Mononuclear cell (primary cell): ENCODE measurements around the gene FLRT3.

DNA sequence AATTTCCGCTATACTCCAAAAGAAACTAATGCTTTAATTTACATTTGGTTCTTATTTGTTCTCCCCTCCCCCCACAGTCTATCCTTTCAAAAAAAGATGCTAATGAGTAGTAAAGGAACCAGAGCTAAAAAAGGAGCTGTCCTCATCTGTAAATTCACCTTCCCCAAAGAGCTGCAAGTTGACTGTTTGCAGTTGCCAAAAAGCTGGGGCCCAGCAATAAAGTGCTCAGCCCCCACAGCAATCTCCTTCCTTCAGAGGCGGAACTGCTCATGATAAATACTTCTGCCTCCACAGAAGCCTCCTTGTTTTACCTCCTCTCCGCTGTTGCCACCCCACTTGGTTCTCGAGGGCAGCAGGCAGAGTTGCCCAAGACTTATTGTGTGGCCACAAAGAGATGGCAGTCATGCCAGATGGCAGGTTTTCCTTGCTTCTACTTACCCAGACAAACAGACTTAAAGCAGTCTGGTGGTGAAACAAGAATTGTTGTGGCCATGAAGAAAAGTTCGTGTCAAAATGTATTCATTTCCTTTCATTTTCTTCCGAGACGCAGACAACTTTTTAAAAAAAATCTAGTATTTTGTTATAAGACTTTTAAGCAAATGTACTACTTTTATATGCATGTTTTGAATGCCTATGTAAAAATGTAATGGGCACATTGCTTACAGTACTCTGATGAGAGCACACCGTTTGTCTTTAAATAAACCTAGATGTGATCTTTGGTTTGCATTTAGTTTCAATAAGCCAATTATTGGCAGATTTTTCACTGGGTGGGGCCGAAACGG, 66.4 kb downstream of the SLX4IP start:
- RRBS = no CpG with 5 or more reads among the region's 10 CpGs

GRCh38 chr20:10521103-10521659, 86.1 kb downstream of the SLX4IP start:
- RRBS = no CpG with 5 or more reads among the region's 4 CpGs

DNA sequence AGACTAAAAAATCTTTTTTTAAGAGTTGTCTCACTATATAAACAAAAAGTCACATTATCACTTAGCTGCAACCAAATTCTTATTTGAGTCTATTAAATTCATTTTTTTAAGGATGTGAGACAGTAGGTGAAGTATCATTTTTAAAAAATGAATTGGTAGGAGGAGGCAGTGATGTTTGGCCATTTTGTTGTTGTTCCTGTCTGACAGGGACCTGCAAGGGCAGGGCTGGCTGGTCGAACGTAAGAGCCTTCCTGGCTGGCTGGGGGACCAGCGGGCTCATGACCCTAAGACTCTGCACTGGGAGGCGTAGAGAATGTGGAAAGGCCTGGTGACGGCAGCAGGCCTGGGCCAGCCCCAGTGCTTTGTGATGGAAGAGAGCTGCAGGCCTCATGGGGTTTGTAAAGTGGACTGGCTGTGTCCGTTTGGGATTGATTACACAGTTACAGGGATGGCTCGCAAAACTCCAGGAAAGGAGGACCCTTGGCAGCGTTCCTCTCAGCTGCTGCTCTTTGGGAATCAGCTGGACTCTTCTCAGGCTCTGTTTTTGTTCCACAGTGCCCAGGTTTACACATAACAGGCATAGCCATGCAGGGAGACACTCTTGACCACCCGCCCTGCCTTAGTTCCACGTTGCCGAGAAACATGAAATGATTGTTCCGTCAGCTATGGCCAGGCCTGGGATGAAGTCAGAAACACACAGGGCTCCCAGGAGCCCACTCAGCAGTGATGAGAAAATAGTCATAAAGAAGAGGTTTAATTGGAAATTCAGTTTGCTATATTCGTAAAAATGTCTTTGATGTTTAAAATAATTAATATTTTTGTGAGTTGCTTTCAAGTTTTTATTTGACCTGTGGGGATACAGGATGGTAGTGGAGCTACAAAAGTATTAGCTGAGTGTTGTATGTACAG, 88.9 kb downstream of the SLX4IP start:
- RRBS = no CpG with 5 or more reads among the region's 13 CpGs

GRCh38 chr20:10540460-10541177, 105.5 kb downstream of the SLX4IP start:
- RRBS = no CpG with 5 or more reads among the region's 6 CpGs

DNA sequence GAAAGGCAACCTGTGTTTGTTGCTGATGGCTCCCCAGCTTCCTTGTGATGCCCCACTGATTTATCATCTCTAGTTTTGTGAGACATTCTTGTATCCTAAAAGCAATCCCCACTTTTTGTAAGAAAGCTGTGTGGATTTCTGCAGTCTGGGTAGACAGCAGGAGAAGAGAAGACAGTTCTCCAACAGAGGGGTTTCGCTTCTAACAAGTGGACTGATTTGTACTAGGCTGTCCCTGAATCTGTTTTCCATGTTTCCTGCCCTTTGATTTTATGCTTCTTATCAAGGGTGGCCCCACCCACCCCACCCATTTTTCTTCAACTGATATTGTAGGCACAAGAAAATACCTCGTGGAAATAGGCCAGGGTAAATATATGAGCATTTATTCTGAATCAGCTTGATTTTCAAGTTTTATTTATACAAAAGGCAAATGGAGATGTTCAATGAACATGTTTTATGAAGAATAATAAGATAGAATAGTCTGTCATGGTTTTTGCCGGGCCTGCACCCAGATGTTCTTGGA, 25.7 kb upstream of the JAG1 start:
- RRBS = no CpG with 5 or more reads among the region's 3 CpGs

- RRBS = no CpG with 5 or more reads among the region's 7 CpGs
Observed at GRCh38 chr20:10982266-10982985, 308.6 kb upstream of the JAG1 start.

DNA sequence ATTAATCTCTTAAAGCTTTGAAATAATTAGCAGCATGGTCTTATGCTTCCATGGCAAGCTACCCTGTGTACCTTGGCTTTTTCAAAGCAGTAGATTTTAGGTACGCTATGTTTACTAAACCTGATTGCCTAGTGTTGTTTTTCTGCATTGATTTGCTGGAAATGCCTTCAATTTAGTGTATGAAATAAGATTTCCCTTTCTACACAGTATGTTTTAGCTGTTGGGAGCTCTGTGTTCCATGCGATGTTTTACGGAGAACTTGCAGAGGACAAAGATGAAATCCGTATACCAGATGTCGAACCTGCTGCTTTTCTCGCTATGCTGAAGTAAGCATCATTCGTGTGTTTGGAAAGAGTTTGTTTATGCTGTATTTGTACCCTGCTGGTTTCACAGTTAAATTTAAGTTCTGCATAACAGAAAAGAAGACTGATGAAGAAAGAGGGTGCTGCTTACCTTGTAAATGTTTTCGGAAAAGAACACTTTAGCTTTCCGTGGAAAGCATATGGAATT, 1.9 kb downstream of the BTBD3 start:
- RRBS = no CpG with 5 or more reads among the region's 9 CpGs

DNA sequence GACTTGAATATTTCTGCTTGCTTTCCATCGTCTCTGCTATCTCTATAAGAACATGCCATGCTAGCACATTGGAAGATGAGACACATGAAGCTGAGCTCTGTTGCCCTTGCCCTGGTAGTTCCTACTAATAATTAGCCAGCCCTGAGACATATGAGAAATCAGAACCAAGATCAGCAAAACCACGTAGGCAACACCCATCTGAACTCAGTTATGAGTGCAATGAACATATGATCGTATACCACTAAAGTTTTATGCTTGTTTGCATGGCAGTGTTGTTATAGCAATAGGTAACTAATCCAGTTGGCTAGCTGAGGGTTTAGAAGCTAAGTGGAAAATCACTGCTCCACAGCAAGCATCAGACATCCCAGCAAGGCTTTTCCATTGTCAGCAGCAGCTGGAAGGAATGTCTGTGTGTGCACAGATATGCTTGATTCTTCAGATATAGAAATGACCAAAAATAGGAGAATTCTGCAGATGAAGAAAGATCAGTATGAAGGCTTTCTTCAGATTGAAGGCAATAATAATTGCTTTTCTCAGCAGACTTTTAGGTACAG, 180.8 kb downstream of the BTBD3 start:
- RRBS = no CpG with 5 or more reads among the region's 3 CpGs

GRCh38 chr20:12753328-12753715, 255.4 kb upstream of the SPTLC3 start:
- RRBS = no CpG with 5 or more reads among the region's 3 CpGs

- RRBS = 4% methylated on average over 42 of the region's 89 CpGs
Observed at GRCh38 chr20:13219947-13220988, 806 bp upstream of the ISM1 start.

- RRBS = no CpG with 5 or more reads among the region's 7 CpGs
Observed at GRCh38 chr20:13267119-13267679, 46.1 kb downstream of the ISM1 start.

DNA sequence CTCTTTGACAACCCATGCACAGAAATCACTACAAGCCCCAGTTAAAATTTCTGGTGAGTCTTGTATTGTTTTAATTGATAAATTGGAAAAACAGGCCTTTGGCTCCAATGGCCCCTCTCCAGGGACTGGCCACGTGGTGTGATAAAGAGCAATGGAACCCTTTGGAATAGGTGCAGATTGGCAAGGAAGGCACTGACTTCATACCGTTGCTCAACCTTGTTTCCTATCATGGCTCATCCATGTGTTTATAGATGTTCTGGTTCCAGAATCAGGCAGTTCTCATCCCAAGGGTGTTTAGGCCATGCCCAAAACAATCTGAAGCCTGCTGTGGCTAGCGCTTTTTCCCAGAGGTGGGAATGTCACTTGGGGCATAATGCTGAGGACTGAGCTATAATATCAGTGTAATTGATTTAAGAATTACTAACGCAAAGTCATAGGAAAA, 51.5 kb downstream of the ISM1 start:
- RRBS = no CpG with 5 or more reads among the region's 4 CpGs

- RRBS = no CpG with 5 or more reads among the region's 4 CpGs
Observed at GRCh38 chr20:13424213-13424739, 203.2 kb downstream of the ISM1 start.

DNA sequence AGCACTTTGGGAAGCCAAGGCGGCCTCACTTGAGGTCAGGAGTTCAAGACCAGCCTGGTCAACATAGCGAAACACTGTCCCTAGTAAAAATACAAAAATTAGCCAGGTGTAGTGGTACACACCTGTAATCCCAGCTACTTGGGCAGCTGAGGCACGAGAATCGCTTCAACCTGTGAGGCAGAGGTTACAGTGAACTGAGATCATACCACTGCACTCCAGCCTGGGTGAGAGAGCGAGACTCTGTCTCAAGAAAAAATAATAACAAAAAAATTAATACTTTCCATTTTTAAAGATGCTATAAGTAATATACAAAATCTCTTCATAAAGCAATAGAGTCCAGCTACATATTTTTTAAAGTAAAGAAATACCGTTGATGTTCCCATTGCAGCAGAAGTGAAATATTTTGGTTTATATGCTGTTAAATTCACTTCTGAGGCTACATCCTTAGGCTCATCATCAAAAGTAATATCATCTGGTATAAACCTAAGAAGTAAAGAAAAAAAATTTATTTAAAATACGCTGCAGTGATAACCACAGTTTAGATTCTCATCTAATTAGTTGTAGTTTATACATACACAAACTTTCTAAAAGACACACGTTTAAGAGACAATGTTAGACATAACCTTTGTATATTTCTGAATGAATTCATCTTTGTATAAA, 15.1 kb downstream of the ESF1 start:
- RRBS = no CpG with 5 or more reads among the region's 8 CpGs

GRCh38 chr20:13800821-13801209, 16.0 kb downstream of the NDUFAF5 start:
- RRBS = no CpG with 5 or more reads among the region's 7 CpGs

- RRBS = no CpG with 5 or more reads among the region's 27 CpGs
Observed at GRCh38 chr20:14226689-14227399, 110.6 kb downstream of the FLRT3 start.

- RRBS = no CpG with 5 or more reads among the region's 12 CpGs
Observed at GRCh38 chr20:14337186-14337893, at the start of gene FLRT3. Gene FLRT3, minus strand, starts transcription at chr20:14337612.

DNA sequence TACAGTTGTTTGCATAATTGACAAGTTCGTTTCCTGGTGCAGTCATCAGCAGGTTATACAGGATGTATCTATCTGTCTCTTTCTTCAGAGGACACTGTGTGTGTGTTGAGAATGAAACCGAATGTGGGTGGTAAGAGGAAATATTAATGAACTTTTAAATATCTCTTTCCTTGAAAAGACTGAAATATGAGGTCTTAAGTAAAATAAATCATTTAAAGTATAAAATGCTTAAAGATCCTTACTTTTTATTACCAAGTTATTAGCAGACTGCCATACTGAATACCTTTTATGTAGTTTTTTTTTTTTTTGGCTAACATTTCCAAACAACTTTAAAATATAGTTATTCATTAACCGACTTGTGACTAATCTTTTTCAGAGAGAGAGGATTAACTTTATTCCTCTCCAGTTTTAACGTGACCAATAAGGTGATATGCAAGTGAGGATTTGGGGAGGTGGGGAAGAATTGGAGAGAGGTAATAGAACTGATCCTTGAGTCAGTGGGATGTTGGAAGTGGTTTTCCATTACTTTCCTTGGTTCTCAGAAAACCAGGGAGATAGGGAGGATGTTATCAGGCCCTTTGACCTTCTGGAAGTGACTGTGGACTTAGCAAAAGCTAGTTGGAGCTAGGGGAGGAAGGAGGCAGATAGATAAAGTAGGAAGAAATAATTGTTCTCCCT, 380.0 kb upstream of the FLRT3 start:
- RRBS = no CpG with 5 or more reads among the region's 4 CpGs

GRCh38 chr20:15045642-15046208, 708.3 kb upstream of the FLRT3 start:
- RRBS = no CpG with 5 or more reads among the region's 7 CpGs

DNA sequence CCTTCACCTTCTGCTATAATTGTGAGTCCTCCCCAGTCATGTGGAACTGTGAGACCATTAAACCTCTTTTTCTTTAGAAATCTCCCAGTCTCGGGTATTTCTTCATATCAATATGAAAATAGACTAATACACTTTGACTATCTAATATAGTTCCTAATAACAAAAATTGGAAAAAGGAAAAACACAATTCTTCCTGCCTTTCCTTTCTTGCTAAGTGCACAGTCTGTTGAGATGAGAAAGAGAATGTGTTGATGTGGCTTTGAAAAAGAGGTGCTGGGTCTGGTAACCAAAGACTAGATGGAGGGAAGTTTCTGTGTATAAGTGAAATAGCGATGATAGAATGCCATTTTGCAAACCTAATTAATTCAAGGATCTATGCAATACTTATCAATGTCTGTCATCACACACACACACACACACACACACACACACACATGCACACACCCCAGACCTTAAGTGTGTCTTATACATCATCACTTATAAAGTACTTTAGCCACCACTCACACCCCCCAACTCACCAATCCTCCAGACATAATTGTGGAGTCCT, 957.9 kb upstream of the FLRT3 start:
- RRBS = no CpG with 5 or more reads among the region's 2 CpGs